Parietal lobe (tissue), 2 donors: ENCODE measurements around a stretch of chr10.

DNA sequence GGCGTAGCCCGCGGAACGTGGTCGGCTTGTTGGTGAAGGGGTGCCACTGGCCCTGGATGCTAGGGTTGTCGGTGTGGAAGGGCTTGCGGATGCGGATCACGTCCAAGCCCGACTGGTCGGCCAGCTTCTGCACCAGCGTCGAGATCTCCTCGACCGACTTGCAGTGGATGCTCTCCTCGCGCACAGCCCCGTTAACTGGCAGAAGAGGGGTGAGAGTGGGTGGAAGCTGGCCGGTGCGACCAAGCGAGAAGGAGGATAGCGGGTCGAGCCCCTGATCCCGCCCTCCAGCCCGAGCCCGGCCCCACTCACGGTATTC, 558 bp downstream of the MRPL43 start:
- RAMPAGE, long total RNA = no peak

- RAMPAGE, long total RNA = no peak
These were observed 2.8 kb upstream of the LZTS2 start for GRCh38 chr10:100996670-100997376.

- RAMPAGE, long total RNA = no peak
These were observed 1.7 kb downstream of the LZTS2 start for GRCh38 chr10:101001189-101001902.

GRCh38 chr10:101062172-101062378, 286 bp downstream of the KAZALD1 start:
- RAMPAGE, long total RNA = no peak

DNA sequence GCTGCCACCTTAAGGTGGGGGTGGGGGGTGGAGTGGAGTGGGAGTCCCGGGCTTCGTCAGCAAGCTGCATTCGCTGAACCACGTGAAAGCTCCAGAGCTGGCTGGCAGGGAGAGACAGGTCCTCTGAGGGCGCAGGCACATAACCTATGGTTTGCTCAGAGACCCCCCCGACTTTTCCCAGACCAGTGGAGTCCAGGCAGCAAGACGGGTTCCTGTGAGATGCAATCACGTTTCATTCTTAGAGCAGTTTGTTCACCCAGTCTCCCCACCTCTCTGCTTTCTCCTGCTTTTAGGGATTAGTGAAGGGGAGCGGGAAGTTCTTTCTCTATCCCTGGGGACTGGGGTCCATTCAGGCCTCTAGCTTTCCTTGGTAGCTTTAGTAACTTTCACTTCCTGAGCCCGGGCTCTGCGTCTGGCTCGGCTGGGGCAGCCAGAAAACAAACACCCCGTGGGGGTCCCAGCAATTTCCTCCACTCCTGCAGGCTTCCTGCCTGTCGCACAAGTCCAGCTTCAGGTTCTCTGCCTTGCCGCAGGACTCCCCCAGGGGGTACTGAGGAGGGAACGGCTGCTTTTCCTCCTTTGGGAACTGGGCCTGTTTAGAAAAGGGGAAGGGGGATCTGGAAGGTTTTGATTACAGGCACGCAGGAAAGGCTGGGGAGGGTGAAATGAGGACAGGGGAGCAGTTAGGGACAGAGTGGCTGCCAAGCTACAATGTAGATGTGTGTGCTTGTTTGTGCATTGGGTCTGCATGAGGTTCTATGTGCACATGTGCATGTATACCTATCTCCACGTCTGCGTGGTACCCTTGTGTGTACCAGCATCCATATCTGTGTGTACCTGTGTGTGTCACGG, 1.7 kb downstream of the KAZALD1 start:
- RAMPAGE, long total RNA = no peak

GRCh38 chr10:101071283-101071857, 9.6 kb downstream of the KAZALD1 start:
- RAMPAGE, long total RNA = no peak

DNA sequence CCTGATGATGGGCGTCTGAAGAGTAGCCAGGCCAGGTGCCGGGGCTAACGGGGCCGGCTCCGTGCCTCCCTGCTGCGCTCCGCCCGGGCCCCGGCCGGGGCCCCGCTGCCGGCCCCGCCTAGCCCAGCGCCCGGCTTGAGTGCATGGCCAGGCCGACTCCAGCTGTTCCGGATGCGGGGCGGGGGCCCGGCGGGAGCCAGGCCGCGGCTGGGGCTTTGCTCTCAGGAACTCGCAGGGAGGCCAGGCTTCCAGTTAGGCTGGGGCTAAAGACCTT, 904 bp upstream of the LBX1 start:
- RAMPAGE, long total RNA = no peak

GRCh38 chr10:101291463-101292489, 62.2 kb upstream of the BTRC start:
- RAMPAGE, long total RNA = no peak

GRCh38 chr10:101353443-101353821, 533 bp upstream of the BTRC start:
- RAMPAGE, long total RNA = no peak

DNA sequence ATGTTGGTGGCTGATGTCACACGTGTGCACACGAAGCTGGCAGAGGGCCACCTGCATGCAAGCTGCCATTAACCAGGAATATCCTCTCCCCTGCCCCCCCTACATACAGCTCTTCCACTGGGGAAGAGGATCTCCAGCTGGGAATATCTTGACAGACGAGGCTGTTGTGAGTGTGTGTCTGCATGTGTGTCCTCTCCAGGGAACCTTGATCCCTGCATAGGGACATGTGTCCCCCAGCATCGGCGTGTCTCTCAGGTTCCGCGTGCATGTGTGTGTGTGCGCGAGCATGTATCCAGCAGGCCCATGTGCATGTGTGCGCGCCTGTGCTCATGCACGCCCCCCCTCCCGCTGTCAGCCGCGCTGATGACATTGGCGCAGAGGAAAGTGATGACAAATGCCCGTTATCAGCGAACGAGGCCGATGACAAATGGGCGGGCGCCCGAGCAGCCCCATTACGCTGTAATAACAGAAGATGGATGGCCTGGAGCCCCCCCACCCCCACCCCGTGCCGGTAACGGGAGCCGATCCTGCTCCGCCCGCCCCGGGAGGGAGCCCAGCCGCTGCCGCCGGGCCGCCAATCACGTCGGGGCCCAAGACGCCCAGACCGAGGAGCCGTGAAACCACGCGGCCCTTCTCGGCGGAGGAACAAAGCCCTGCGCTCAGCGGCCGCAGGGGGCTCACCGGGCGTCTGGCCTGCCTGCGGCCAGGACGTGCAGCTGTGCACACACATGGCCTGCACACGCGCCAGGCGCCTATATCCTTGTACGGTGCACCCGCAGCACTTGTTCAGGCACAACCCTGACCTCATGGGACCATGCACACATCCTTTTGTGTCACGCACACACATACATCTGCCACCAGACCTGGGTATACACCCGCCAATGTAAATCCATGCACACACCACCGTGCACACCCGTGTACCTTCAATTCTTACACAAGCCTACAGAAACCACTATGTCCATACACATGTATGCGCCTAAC, 21.6 kb downstream of the POLL start:
- RAMPAGE, long total RNA = no peak

DNA sequence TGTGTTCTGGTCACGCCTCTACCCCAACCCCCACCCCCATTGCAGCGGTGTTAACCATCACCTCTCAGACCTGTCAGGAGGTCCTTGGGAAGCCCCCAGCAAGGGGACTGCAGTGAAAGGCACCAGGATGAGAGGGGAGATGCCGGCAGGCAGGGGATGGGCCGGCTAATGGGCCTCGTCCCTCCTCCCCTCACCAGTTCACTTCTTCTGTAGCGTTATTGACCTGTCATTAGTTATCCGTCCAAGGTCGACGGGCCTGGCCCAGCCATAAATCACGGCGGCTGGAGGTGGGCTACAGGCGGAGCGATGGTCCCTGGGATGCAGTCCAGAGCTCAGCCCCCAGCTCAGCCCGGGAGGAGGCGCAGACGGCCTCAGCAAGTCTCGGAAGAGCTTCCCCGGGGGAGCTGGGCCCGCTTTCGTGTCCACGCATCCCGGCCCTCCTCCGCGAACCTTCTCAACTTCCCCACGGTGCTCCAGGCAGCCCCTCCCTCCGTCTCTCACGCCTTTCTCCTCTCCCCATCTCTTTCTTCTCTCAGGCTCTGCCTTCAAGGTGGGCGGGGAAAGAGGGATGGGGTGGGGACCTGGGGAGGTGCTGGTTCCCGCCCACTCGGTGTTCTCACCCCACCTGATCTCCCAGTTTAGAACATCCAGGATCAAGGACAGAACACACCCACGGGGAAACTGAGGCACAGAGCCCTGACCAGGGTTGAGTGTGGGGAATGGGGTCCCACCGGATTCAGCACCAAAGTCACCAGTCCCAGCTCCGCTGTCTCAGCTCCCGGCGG, 18.5 kb downstream of the POLL start:
- RAMPAGE, long total RNA = no peak

DNA sequence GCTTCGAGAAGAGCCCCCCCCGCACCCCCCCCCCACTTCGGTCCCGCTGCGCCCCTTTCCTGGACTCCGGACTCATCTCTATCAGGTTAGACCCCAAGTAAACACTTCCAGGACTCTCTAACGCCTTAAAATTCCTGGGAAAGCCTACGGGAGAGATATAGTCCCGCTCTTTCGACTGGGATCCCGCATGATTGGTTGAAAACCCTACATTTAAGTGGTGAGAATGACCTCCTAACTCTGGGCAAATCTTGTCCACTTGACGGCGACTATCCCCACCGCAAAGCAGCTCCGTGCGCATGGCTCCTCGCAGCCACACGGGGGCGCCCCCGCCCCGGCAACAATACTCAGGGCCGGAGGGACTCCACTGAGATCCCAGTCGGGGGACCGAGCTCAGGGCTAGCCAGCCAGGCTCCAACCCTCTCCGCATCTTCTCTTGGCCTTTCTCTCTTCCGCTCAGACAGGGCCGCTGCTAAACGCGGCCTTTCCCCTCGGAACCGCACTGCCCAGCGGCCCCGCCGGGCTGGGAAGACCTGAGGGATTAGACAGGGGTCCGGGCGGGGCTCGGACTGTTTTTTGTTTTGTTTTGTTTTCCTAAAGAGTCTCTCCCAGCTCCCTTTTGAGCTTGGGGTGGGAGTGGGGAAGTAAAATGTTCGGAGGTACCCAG, 2.9 kb downstream of the KCNIP2 start:
- RAMPAGE, long total RNA = no peak

DNA sequence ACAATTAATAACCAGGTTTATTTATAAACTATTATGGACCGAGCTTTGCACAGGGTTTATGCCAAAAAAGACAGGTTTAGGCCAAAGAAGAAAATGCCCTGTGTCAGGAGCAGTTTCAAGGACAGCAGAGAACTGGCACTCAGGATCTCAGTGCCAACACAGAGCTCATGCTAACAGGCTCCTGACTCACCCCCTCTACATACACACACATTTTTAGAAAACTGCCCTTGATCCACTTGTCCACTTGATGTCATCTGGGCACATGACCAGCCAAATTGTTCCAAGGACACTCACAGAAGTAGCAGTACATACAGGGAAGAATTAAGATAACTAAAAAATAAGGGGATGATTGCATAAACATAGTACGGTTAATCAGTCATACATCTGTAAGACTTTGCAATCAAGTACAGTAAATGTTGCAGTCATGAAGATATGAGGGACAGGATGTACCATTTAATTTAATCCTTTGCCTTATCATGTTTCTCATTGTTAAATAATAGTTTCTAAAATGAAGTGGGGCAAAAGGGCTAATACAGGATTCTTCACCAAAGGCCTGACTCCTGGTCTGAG, 94.4 kb downstream of the ARMH3 start:
- RAMPAGE, long total RNA = no peak

DNA sequence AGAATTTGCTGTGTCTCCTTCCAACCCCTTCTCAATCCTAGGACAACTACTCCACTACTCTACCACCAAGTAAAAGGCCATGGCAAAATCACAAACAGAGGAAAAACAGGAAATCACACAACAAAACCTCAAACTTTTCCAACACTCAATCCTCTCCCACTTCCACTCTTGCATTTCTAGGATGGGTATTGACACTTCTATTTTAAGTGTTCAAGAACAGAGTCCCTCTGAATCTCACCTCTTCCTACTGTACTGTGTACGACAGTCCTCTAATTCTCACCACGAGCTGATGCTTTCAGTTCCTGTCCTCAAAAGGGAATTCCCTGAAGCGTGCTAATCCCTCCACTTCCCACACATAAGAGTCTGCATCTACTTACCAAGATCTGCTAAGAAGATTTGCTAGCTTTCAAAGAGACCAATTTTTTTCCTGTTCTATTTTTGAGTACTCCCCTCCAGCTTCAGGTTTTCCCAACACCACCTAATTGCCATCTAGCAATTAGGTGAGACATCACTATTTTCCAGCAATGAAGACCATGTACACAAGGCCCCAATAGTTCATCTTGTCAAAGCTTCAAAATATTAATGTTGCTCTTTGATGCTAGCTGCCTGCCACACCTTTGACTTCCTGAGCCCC, 54.5 kb downstream of the ARMH3 start:
- RAMPAGE, long total RNA = no peak

DNA sequence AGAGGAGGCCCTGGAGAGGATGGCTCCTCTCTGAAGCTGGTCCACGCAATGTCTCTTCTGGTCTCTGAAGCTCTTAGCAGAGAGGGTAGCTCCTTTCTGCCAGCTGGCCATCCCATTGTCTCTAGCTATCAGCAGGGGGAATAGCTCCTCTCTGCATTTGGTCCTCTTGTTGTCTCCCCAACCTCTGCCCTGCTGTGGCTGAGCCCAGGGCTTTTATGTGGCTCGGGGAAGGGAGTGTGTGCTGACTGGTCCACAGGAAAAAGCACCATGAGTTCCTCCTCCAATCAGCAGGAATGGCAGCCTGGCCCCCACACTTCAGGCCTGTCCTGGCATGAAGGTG, 36.0 kb downstream of the NOLC1 start:
- RAMPAGE, long total RNA = no peak

DNA sequence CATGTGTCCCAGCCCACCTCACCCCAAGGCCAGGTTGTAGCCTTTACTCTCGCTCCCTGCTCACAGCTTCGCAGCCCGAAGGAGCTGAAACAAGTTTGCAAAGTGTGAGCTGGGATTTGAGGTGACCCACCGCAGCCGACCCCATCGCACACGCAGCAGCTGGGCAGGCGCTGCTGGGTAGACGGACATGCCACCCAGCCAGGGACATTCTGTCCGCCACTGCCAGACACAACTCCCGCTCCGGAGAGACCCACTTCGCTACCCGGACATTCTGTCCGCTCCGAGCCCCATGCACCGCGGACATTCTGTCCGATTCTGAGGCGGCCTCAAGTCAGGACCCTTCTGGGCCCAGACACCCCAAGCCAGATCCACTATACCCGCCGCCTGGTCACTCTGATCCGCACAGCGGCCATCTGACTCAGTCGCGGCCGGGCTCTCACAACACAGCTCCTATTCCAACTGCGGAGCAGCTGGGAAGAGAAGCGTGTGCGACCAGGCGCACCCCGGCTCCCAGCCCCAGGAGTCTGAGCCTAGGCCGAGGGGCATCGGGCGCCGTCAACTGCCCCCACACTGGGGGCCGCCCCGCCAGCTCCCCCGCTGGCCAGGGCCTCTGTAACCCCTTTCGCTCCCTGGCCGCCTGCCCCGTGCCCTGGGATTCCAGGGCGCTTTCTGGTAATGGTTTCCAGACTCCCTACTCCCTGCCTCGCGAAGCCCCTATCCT, 784 bp downstream of the PITX3 start:
- RAMPAGE, long total RNA = no peak

DNA sequence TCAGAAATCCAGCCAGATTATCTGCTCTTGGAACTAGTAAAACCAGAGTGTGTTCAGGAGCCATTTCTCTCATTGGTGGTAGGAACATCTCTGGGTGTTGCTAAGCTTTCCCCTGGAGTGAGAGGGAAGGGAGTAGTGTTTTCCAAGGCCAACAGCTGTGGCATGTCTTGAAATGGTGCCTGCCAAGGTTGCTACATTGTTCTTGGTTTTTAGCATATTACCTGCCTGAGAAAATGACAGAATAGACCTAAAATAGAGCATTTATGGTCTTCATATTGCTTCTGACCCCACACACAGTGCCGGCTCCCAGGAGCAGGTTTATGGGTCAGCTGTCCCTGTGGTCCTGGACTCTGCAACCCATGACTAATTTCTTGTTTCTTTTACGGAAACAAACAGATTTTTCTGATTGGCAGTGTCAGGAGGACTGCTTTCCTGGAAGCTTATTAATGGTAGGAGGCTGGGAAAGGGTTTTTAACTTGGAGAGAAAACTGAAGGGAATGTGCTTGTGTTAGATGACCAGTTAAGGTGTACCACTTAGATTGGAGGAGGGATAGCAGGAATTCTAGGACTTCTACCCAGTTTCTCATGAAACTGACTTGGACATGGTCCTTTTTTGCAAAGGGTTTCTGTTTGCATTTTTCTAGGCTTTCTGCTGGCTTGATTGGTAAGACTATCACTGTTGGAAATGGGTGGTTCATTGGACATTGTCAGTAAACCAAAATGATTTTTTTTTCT, 17.7 kb downstream of the GBF1 start:
- RAMPAGE, long total RNA = no peak

DNA sequence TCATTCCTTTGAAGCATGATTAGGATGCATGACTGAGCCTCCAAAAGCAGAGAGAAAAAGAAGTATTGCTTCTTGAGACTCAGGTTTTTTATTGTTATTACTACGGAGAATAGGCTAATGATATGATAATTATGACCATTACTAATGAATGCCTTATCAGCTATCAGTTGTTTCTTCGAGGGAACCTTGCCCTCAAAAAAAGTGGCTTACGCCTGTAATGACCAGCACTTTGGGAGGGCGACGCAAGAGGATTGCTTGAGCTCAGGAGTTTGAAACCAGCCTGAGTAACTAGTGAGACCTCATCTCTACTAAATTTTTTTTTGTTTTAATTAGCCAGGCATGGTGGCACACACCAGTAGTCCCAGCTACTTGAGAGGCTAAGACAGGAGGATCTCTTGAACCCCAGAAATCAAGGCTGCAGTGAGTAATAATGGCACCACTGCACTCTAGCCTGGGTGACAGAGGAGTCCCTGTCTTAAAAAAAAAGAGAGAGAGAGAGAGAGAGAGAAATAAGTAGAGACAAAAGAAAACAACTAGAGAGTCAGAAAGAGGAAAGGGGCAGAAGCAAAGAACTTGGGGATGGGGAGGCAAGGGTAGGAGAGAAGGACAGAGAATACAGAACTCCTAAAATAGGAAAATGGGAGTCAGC, 34.4 kb downstream of the GBF1 start:
- RAMPAGE, long total RNA = no peak

DNA sequence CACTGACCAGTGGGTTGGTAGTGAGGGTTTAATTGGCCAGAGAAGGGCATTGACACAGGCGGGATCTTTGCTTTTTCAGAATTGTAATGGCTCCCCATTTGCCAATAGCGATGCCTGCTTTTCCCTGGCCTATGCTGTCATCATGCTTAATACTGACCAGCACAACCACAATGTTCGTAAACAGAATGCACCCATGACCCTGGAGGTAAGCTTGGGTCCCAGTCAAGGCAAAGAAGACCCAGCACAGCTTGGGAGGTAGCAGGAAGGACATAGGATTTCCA, 28.6 kb upstream of the NFKB2 start:
- RAMPAGE, long total RNA = no peak

DNA sequence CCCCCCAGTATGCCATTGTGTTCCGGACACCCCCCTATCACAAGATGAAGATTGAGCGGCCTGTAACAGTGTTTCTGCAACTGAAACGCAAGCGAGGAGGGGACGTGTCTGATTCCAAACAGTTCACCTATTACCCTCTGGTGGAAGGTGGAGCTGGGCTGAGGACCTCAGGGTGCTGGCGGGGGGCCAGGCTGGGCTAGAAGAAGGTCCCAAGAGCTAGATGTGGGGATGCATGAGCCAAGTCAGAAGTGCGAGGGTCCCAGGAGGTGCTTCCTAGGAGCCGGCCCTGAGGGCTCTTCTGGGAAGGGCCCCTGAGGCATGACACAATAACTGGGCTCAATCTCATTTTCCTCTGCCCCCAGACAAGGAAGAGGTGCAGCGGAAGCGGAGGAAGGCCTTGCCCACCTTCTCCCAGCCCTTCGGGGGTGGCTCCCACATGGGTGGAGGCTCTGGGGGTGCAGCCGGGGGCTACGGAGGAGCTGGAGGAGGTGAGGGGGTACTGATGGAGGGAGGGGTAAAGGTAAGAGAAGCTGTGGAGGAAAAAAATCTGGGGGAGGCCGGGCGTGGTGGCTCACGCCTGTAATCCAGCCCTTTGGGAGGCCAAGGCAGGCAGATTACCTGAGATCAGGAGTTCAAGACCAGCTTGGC, 3.0 kb downstream of the NFKB2 start:
- RAMPAGE, long total RNA = no peak